ENCODE data around the gene ZNF124.

DNA sequence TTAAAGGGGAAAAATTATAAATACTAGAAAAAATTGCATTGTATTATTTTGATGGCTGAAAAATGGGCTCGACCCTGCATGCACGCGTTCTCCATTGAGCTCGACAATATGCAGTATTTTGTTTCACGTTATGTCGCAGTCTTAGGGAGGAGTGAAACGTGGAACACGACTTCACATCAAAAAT is 913 bp upstream of the COX20 start:
- PRO-cap: bidirectional peak, plus-strand start at position 51 of the sequence, minus-strand start outside the sequence

DNA sequence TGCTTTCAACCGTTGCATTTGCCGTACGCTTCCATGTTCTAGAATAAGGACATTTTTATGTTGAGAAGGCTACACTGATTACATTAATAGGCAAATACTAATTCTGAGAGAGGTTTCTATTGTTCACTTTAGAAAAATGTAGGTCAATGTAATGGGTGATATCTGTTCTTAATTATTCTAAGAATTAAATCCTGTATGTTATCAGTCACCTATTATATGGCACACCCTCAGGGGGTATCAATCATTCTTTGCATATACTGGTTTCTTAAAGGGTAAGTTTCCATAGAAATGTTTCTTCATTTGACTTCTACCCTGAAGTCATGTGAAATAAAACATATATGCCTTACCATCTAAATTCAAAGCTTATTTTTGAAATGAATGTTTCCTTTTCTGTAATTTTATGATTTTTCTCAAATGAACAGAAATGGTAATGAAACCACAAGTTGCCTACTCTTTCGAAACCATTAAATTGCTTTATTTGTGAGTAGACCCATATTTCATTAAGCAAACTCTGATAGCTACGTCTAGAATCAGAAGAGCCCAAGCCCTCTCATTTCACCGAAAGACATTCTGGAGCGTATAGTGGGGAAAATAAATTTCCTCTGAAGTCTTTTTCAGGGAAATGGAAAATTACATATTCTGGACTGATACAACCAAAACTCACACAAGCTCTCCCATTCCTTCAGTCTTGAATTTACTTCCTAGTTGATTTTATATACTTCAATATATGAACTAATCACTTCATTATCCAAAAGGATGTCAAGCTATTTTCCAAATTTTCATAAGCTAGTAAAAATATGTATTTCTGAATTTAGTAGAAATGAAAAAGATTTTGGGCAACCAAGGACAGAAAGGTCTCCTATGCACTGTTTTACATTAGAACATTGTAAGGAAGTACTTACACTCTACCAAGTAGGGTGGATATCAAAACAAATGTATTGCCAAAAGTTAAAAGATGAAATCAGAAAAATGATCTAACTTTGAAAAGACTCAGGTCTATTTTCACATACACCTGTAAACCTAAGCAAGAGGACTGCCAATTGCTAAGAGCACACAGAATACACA is 12.4 kb downstream of the COX20 start:
- PRO-cap: no peak

GRCh38 chr1:244853568-244854786 is 10.4 kb downstream of the HNRNPU start:
- PRO-cap: no peak

- PRO-cap: unidirectional peak, plus-strand start at chr1:245046935
Observed at GRCh38 chr1:245046628-245047083, 77.2 kb downstream of the EFCAB2 start.

DNA sequence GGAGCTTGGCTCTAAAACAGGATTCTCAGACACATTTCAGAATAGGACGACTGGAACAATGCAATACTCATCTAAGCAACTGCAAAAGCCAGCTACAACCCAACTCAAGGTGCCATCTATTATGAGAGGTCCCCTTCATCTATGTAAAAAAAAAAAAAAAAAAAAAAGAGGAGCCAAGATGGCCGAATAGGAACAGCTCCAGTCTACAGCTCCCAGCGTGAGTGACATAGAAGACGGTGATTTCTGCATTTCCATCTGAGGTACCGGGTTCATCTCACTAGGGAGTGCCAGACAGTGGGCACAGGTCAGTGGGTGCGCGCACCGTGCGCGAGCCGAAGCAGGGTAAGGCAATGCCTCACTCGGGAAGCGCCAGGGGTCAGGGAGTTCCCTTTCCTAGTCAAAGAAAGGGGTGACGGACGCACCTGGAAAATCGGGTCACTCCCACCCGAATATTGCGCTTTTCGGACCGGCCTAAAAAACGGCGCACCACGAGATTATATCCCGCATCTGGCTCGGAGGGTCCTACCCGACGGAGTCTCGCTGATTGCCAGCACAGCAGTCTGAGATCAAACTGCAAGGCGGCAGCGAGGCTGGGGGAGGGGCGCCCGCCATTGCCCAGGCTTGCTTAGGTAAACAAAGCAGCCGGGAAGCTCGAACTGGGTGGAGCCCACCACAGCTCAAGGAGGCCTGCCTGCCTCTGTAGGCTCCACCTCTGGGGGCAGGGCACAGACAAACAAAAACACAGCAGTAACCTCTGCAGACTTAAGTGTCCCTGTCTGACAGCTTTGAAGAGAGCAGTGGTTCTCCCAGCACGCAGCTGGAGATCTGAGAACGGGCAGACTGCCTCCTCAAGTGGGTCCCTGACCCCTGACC is 661.8 kb downstream of the KIF26B start:
- PRO-cap: no peak

DNA sequence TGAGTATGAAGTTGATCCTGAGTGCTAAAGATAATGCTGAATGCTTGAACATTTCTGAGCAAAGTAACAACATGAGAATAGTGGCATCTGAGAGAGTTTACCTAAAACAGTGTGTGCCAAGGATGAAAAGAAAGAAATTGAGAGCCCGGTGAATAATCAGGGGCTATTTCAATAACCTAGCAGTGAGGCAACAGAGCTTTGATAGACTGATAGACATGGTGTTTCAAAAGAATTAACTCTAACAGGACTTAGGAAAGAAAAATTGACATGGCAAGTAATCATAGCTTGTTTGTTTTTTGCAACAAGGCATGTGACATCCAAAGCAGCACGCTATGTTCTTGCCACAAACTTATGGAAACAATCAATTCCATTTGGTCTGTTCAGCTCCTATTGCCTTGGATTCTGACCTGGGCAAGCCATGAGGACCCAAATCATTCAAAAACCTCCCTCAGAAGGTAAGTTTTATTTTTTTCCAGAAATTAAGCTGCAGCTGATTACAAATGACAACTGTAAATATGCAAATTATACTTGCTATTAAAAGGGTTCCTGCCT is 608.5 kb downstream of the SMYD3 start:
- PRO-cap: no peak

GRCh38 chr1:245987538-245988699 is 519.2 kb downstream of the SMYD3 start:
- PRO-cap: no peak

DNA sequence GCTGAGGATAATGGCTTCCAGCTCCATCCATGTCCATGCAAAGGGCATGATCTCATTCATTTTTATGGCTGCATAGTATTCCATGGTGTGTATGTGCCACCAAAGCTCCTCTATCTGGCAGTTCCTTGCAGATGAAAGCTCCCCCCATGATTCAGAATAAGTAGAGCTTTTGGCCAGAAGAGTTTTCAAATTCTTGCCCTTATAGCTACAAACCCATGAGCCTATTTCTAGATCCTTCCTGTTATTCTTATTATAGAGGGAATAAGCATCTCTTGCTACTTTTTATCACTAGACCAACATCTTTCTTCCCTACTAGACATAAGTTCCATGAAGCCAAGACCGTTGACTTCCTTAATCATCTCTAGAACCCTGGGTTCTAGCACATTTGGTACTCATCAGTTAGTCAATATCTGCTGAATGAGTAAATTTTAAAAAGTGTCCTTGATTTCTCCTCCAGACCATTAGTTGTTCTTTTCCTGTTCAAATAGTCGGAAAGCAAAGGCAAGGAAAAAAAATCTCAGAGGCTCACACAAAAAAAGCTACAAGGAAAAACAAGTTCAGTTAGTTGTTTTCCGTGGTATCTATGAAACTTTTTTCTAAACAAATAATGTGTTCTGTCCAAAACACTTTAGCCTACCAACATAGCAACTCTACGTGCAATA is 419.9 kb downstream of the SMYD3 start:
- PRO-cap: no peak

- PRO-cap: no peak
Observed at GRCh38 chr1:246181961-246183146, 324.7 kb downstream of the SMYD3 start.

DNA sequence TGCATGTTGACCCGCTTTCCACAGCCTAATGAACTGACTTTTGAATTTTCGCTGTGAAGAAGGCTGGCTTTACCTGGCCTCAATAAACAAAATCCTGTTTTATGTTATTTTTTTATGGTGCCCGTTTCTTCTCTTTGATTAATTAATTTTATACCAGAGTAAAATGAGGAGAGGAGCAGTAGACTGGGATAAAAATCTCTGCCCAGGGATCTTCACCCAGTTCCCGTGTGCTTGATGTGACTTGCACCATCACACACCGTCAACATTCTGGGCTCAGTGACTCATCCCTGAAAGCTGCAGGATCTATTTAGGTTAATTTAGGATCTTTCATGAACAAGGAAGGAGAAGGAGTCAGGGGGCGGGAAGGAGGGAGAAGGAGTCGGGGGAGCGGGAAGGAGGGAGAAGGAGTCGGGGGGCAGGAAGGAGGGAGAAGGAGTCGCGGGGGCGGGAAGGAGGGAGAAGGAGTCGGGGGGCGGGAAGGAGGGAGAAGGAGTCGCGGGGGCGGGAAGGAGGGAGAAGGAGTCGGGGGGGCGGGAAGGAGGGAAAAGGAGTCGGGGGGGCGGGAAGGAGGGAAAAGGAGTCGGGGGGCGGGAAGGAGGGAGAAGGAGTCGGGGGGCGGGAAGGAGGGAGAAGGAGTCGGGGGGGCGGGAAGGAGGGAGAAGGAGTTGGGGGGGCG is 182.3 kb downstream of the SMYD3 start:
- PRO-cap: no peak

GRCh38 chr1:246459154-246459647 is 47.9 kb downstream of the SMYD3 start:
- PRO-cap: no peak

GRCh38 chr1:246537735-246538292 is 28.2 kb downstream of the TFB2M start:
- PRO-cap: unidirectional peak, plus-strand start at chr1:246538172

GRCh38 chr1:246598993-246600186 is 33.1 kb downstream of the CNST start:
- PRO-cap: unidirectional peak, plus-strand start at chr1:246599614

DNA sequence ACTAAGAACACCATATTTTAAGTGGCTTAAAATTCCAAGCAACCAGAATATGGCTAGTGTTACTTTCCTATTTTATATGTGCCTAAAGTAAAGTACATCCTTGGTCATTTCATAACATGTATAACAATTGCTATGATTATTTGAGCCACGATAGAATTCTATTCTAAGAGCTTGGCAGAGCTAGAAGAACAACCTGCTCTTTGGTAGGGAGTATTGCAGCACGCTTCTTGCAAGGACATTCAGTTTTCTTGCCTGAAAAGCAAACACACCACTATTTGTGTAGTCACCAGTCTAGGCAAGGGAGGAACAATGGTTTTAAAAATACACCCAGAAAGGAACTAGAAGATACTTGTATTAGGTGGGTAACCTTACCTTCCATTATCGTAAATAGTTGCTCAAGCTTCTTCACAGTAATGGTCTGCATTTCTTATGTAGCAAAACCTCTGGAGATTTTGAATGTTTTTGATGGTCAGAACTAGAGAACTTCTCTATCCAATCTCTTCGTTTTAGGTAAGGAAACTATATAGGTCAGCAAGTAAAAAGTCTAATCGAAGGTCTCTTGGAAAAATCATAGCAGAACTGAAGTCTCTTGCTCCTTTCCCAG is 51.6 kb downstream of the CNST start:
- PRO-cap: no peak

GRCh38 chr1:246775604-246776123 is 51.5 kb downstream of the SCCPDH start:
- PRO-cap: no peak

GRCh38 chr1:246837461-246838672 is 93.9 kb downstream of the AHCTF1 start:
- PRO-cap: no peak

GRCh38 chr1:246852488-246853543 is 78.9 kb downstream of the AHCTF1 start:
- PRO-cap: no peak

GRCh38 chr1:246855646-246856155 is 76.0 kb downstream of the AHCTF1 start:
- PRO-cap: no peak

DNA sequence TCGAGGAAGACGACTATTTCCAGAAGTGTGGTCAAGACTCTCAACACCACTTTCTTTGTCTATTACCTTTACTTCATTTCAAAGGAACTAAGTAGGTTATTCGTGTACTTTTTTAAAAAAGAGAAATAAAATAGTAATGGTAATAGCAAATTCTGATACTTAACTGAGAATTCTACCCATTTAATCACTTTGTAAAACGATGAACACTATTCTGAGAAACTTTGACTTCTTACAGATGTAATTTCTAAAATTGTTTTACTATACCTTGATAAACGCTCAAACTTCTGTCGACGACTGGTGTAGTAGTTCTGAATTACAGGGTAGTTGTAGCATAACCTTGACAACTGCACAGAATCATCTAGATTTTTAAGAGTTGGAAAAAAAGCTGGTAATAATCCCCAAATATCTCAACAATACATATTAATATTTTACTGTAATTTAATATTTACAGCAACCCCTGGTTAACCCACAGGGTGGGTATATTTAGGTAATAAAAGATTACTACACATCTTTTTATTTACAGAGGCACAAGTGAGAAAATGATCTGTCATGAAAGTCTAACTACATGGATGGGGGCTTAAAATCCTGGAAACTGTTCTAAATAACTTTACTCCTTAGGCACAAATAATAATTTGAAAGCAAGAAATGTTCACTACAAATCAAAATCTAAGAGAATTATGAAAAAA is 41.9 kb downstream of the AHCTF1 start:
- PRO-cap: no peak

DNA sequence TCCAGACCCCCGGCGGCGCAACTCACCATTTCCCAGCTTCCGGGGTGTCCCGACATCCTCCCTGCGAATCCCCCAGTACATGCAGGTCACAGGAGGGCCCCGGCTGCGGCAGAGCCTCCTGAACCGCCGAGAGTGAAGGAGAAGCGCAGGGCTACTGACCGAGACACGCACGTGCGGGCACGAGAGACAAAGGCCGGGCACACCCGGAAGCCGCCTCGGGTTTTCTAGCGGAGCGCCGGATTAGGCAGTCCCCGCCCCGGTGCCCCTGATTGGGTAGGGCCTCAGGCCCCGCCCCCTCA is at the start of gene ZNF124:
TSS of gene ZNF124 (minus strand) at position 199 of the 299 bp plus-strand sequence.
- PRO-cap: no peak